ENCODE measurements around the gene DEFB129.

DNA sequence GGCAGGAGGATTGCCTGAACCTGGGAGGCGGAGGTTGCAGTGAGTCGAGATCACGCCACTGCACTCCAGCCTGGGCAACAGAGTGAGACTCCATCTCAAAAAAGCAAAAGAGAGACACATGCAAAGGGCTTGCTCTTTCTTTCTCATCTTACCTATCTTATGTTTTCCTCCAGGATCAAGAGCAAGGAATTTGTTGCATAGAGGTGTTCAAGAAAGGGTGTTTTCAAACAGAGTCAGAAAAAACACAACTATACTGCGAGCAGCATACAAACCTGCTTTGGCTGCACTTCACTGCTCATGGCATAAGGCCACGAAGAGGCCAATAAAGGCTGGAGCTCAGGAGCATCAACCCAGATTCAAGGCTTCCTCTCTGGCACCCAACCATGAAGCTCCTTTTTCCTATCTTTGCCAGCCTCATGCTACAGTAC, at the start of gene DEFB129:
Gene DEFB129, plus strand, starts transcription at position 353 of the 428 bp plus-strand sequence.
- PRO-cap = no peak
- CAGE, long polyA plus RNA = no peak

DNA sequence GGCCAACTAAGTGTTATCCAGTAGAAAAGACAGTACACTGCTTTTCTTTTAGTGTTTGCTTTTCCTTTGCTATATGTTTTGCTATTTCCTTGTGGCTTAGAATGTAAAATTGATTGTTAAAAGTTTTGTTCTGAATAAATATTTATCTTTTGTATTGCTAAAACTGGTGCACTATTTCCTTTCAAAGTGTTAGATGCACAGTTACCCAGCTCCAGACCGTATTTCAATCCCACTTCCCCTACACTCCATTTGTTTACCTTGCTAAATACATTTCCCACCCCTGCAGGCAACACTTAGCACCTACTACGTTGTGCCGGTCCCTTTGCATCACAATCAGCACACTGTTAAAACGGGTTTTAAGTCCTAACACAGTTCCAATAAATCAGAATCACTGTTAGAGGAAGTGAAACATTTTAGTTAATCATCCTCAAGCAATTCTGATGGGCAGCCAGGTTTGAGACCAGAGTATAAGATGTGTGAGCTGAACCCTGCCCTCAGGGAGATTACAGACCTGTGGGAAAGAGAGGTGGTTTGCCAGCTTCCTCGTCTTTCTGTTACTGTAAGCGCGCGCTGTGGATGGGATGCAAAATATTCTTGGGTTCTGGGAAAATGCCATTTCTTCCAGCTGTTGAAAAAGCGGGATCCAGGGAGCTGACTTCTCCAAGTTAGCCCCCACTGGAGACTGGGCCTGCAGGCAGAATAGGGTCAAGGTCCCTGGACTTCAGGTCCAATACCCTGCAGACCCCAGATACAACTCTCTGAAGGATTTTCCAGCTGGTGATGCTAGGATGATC, 3.0 kb downstream of the ZCCHC3 start:
- PRO-cap = no peak
- CAGE, long polyA plus RNA = no peak

DNA sequence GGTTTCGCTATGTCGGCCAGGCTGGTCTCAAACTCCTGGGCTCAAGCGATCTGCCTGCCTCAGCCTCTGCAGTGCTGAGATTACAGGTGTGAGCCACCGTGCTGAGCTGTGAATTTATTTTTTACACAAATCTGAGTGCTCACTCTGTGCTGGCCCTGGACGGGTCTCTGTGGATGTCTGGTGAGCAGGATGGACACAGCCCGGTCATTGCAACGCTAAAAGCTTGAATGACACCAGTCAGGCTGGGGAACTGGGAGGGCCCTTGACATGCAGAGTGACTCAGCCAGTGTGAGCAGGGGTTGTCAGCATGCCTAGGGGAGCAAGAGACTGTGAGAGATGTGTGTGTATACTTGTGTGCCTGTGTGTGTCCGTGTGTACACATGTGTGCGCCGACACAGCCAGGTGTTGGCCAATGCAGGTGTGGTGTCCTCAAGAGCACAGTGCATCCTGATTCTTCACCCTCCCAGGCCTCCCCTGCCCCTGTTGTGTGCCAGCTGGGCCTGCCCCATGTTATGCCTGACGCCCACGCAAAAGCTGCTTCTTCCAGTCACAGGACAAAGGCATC, 16.3 kb downstream of the NRSN2 start:
- PRO-cap = no peak
- CAGE, long polyA plus RNA = no peak

DNA sequence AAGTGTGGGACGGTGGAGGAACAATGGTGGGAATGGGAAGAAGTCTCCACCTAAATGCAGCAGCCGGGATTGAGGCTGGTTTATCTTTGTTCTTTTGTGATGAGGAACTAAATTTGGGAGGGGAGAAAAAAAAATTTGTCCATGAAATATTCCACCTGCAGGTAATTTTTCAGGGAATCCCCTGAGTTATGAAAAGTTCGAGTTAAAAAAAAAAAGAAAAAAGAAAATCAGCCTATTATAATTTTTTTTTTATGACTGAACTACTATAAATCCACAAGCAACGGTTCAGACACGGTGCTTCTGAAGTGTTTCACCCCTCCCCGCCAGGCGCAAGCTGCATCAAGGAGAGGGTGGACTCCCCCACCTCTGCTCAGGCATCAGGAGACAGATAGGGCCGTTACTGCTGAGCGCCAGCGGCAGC, 21.2 kb upstream of the TBC1D20 start:
- PRO-cap = no peak
- CAGE, long polyA plus RNA = no peak

GRCh38 chr20:508439-508687, 35.2 kb downstream of the CSNK2A1 start:
- PRO-cap = no peak
- CAGE, long polyA plus RNA = no peak

- PRO-cap = unidirectional peak, minus-strand start at chr20:543502
- CAGE, long polyA plus RNA = no peak
These were observed 582 bp downstream of the CSNK2A1 start for GRCh38 chr20:542848-543568.

GRCh38 chr20:544029-544424, 437 bp upstream of the CSNK2A1 start:
- PRO-cap = no peak
- CAGE, long polyA plus RNA = no peak

DNA sequence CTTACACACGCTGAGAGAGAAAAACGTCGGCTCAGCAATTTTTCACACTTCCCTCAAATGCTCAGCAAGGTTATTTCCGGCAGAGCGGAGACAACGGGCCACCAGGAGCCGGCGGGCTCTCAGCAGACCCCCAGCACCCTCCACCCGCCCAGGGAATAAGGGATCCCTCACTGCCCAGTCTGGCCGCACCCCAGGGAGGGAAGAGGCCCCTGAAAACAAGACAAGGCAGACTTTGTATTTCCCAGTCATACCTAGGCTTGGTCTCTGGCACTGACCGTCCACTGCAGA, 2.8 kb downstream of the SCRT2 start:
- PRO-cap = no peak
- CAGE, long polyA plus RNA = no peak

DNA sequence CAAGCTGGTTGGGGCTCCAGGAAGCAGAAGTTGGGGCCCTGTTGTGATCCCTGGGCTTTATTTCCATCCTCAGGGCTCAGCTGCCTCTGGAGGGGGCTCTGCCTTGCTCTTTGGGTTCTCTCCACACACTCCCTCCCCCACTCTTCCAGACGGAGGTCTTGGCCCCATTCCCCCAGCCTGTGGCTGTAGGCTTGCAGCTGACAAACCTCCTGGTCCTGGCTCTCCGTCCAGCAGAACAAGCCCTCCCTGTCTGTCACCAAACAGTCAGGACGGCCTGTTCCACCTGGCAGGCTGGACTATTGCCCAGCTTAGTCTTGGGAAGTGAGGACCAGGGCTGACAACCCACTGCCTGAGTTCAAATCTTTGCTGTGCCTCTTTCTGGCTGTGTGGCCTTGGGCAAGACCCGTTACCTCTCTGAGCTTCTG, 26.1 kb upstream of the SCRT2 start:
- PRO-cap = no peak
- CAGE, long polyA plus RNA = no peak

DNA sequence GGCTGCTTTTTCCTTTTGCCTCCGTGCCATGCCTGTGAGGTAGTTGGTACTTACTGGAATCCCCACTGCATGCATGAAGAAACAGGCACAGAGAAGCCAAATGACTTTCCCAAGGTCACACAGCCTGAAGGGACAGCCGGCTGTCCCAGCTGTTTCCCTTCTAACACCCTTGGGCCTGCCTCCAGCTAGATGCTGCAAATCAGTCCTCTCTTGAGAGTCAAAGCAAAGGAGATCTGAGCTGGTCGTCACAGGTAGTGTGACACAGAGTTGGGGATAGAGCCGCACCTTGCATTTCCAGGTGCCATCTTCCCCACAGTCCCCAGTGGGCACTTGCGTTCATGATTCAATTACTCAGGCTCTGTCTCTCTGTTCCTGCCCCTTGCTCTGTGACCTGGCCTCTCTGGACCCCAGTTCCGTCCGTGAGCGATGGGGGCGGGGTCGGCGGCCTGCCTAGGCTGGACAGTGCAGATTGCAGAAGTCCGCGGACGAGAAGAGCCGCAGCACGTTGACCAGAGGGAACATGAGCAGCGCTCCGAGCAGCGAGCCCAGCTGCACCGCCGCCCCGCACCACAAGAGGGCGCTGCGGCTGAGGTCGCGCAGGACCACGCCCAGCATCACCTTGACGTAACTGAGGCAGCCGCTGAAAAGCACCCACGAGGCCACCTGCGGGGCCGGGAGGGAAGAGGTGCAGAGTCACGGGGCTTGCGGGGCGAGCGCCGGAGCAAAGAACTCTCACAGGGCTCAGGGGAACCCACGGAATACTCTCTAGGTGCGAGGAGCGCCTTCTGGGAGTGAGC, 7.5 kb downstream of the SLC52A3 start:
- PRO-cap = no peak
- CAGE, long polyA plus RNA = no peak

GRCh38 chr20:775587-776325, 7.5 kb upstream of the SLC52A3 start:
- PRO-cap = no peak
- CAGE, long polyA plus RNA = no peak

DNA sequence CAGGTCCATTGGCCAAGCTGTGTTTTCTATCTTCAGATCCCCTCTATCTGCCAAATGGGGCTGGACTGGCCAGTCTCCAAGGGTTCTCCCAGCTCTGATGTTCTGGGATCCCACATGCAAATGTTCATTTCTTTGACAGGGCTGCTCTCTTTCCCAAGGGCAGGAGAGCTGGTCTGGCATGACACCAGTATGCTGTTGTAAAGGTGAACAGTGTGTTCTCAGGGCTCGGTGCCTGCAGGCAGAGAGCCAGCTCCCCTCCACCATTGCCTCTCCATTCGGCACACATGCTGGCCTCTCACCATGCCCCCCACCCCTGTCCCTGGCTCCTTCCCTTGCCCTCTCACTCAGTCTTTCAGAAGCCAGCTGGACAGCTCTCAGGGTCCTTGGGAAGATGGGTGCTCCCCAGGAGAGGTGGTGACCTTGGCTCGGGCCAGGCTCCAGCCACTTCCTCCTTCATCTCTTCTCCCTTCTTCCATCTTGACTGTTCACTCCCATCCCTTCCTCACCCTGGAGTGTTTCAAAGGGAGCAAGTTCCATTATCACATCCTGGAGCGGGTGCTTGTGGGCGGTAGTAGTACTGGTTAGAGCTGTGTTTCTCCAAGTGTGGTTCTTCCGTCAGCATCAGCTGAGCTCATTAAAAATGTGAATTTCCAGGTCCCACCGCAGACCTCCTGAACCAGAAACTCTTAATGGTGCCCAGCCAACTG, 24.7 kb downstream of the ANGPT4 start:
- PRO-cap = no peak
- CAGE, long polyA plus RNA = no peak

- PRO-cap = bidirectional peak, plus-strand start at chr20:1118637, minus-strand start at chr20:1118467
- CAGE, long polyA plus RNA = no peak
These were observed 207 bp upstream of the PSMF1 start for GRCh38 chr20:1118256-1118533.

- PRO-cap = no peak
- CAGE, long polyA plus RNA = no peak
These were observed 29.7 kb downstream of the TMEM74B start for GRCh38 chr20:1154866-1155665.

DNA sequence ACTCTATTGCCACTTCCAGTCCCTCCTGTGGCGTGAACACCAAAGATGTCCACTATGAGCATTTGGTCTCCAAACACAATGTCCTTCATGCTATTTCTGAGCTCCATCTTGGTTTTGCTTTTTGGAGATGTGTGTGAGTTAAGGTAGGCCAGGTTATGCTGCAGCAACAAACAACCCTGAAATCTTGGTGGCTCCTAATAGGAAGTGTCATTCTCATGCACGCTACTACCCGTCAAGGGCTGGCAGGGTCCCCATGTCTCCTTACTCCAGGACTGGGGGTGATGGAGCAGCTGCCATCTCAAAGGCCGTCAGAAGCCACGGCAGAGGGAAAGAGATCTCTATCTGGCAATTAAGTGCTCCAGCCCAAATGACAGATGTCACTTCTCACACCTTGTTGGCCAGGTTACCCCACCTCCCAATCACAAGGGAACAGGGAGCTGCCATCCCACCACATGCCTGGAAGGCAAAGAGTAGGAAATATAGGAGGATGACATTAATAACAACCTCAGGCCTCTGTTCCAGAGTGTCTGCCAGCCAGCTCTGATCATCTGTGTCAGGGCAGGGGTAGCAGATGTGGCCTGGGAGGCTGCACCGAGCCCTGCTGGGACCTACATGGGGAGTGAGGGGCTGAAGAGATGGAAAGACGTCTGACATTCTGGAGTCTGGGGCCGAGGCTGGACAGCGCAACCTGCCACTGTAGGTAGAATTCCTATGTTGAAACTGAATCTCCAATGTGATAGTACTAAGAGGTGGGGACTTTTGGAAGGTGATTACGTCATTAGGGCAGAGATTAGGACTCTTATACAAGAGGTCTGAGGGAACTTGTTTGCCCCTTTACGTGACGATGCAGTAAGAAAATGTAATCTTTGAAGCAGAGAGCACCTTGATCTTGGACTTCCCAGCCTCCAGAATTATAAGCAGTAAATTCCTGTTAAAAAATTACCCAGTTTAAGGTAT, 4.7 kb upstream of the SDCBP2 start:
- PRO-cap = no peak
- CAGE, long polyA plus RNA = no peak

GRCh38 chr20:1390428-1390864, 2.4 kb downstream of the FKBP1A start:
- PRO-cap = no peak
- CAGE, long polyA plus RNA = no peak

DNA sequence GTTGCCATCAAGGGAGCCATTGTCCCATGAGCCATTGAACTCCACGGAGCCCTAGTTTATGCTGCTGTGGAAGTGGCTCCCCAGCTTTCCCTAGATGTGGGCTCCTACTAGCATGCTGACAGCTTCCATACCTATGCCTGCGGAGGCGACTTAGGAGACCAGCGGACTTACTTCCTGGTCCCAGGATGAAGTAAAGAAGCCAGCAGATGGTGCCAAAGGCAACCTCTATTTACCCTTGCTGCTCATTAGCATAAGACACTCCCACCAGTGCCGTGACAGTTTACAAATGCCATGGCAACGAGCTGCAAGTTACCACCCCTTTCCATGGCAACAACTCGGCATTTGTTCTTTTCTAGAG, 30.9 kb upstream of the FKBP1A start:
- PRO-cap = no peak
- CAGE, long polyA plus RNA = no peak

DNA sequence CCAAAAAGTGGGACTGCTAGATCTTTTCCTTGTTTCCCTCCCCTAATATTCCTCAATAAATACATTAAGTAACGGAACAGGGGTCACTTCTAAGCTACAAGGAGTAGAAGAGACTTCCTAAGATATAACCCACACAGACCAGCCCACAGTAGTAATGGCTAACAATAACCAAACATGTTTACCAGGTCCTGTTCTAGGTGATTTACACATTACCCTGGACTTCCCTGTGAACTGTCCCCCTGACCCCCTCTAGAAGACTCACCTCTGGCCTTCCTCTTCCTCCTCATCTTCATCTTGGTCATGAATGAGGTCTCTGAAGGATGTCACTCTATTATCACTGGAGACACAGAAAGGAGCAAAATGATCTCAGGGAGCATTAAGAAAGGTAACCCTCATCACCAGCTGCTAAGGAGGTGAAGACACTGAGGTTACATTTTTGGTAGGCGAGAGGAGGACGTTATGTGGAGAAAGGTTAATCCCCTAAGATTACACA, 8.7 kb downstream of the NSFL1C start:
- PRO-cap = no peak
- CAGE, long polyA plus RNA = no peak

GRCh38 chr20:1465857-1466754, 543 bp downstream of the NSFL1C start:
- PRO-cap = bidirectional peak, plus-strand start at chr20:1466464, minus-strand start at chr20:1466345
- CAGE, long polyA plus RNA = no peak

- PRO-cap = no peak
- CAGE, long polyA plus RNA = no peak
These were observed 19.9 kb downstream of the SIRPD start for GRCh38 chr20:1537537-1538138.

All from B cell (primary cell).